Parietal lobe (tissue), 2 donors: ENCODE measurements around a stretch of chr12.

DNA sequence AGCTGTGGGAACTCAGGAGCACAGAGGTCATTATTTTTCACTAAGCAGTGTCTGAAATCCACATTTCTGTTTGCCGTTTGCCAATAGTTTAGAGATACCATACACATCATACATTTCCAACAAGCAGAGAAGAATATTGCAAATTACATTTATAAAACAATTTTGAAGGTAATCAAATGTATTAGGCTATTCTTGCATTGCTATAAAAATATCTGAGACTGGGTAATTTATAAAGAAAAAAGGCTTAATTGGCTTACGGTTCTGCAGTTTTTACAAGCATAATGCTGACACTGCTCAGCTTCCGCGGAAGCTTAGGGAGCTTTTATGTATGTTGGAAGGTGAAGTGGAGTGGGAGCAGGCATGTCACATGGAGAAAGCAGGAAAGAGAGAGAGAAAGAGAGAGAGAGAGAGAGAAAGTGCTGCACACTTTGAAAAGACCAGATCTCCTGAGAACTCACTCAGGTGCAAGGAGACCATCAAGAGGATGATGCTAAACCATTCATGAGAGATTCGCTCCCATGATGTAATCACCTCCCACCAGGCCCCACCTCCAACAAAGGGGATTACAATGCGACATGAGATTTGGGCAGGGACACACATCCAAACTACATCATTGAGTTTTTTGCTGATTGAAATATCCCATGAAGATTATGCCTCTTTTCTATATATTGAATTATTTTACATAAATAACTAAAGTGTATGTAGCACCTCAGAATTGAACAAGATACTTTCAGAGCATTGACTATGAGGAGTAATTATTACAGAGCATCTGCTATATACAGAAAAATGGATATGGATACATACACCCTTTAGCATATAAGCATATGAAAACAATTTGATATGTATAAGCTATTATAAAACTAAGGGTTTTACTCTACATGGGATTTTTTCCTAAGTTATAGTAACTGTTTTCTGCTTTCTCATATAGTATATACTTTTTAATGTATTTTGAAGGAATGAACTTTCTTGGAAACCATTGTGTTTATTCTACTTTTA is 8.9 kb downstream of the CD69 start:
- RAMPAGE, long total RNA = no peak

DNA sequence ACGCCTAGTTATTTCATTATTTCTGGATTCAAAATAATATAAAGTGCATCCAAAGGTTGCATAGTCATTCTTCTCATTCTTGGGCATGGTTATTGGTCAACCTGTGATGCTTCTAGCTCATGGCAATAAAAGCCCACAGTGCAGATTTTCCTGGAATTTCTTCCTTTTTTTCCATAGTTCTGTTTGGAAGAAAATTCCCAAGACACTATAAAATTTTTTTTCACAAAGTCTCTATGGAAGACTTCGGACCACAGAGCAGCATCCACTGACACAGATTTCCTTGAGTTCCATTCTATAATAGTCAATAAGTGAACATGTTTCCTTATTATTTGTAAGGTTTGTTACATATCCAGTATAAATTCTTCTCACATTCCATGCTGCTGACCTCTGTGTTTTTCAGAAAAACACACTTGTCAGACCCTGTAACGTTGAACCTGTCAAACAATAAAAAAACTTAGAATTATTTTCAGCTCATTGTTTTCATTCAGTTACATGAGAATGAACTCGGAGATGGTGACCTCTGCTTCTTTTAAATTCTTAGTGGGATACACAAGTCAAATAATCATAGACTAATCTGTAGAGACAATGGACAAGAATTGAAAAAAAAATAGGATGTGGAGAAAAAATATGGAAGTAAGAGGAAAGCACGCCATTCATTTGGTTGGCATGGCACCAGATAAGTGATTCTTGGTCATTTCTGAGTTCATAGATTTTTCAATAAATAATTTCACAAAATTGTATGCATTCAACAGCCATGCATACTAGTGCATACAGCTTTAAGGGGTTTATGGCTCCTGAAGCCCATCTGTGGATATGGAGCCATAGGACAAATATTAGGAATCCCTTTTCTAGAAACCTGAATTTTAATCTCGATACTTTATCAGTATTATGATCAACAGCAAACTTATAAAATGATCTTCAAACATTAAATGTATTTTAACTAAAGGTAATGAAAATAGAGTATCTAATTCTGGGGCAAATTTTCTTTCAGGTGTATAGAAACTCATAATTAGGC is 7.2 kb downstream of the CD69 start:
- RAMPAGE, long total RNA = no peak

- RAMPAGE, long total RNA = no peak
These were observed 1.3 kb upstream of the CLEC2B start for GRCh38 chr12:9870432-9870864.

- RAMPAGE, long total RNA = no peak
These were observed 21.4 kb downstream of the CLEC2A start for GRCh38 chr12:9910752-9911106.

- RAMPAGE, long total RNA = no peak
These were observed 19.0 kb upstream of the CLEC2A start for GRCh38 chr12:9951249-9951448.

GRCh38 chr12:10189780-10190146 is 10.9 kb downstream of the TMEM52B start:
- RAMPAGE, long total RNA = no peak

GRCh38 chr12:10213140-10214202 is 794 bp downstream of the GABARAPL1 start:
- RAMPAGE, long total RNA = no peak

GRCh38 chr12:10391704-10392077 is 1.9 kb upstream of the KLRK1 start:
- RAMPAGE, long total RNA = no peak

DNA sequence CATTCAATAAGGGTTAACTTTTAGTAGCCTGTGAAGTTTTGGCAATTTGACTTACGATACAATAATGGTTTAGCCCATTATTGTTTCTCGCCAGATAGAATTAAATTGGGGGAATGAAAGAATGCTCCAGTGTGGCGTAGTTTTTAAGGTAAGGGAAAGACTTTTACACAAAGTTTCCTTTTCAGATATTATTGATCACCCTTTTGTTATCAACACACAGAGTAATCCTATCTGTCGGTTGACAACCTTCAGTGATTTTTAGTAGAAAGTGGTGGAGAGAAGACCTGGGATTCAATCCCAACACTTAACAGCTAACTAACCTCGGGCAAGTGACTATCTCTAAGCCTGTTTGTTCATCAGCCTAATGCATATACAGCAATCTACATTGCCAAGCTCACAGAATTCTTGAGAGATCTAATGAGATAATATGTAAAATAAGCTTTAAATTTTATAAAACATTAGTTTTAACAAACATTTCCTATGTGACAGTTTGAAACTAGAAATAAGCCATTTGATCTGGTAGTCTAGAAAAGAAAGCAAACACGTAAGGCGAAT is 845 bp upstream of the MAGOHB start:
- RAMPAGE, long total RNA = no peak

DNA sequence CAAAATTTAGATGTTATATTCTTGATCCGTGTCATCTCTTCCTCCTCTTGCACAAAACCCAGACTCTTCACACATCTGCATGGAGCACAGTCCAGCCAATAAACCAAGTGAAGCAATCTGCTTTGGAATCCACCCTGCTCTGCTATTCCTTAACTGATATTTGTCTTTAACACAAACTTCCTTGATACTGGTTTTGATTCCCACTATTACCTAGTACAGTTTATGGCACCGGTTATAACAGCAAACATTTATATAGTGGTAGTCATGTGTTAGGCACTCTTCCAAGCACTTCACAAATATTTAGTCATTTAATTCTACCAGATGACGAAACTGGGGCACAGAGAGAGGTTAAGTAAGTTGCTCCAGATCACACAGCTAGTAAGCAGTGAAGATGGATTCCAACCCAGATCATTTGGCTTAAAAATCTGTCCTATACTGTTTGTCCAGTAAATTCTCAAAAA is 12.5 kb downstream of the STYK1 start:
- RAMPAGE, long total RNA = no peak

DNA sequence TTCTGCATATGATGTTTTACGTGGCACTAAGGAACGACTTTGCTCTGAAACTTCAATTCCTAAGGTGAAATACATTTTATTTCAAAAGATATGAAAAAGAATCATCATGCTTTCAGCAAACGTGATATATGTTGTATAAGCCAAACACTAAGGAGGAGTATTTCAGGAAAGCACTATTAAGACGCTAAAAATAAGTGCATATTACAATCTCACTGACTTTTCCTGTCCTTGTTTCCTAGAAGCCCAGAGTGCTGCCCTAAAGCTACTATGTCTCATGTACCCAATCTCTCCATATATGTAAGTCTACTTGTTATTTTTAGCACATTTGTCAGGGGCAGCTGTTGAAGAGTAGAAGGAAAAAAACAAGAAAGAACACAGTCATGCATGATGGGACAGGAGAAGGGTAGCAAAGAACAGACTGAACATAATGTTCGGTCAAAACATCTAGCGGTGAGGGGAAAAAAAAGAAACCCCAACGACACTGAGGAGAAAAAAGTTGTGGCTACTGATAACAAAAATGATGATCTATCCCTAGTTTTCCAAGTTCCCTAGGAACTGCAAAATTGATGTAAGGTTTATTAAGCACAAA is 14.3 kb downstream of the YBX3 start:
- RAMPAGE, long total RNA = no peak

- RAMPAGE, long total RNA = no peak
These were observed 5.6 kb upstream of the SMIM10L1 start for GRCh38 chr12:11165044-11166069.

DNA sequence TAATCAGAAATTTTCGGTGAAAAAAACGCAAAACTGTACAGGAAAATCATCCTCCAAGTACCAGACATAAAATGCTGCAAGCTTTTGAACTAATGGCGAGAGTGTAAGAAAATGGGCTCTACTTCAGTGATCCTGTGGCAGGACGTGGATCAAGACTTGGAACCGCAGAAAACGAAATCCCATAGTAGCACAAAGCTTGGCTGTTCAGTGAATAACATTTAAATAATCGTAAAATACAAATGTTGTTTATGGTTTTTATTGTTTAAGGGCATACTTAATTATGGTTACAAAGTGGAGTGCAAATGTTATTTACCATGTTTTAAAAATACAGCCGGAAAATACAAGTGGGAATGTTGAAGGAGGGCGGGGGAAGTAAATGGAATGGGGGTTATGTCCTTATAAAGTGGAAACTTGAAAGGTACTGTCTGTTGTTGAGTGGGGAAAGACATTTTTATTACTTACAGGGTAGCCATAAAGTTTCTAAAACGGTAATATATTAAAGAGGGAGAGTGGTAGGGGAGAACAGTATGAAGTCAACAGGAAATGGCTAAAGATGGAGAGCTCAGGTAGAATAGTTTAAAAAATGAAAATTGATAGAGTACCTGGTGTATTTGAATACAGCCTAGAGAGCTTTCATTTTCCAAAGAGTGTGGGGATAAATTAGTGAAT is 1.2 kb downstream of the SMIM10L1 start:
- RAMPAGE, long total RNA = no peak

GRCh38 chr12:11546146-11546596 is 103.3 kb upstream of the ETV6 start:
- RAMPAGE, long total RNA = no peak

- RAMPAGE, long total RNA = no peak
These were observed 26.2 kb upstream of the ETV6 start for GRCh38 chr12:11623169-11623696.

DNA sequence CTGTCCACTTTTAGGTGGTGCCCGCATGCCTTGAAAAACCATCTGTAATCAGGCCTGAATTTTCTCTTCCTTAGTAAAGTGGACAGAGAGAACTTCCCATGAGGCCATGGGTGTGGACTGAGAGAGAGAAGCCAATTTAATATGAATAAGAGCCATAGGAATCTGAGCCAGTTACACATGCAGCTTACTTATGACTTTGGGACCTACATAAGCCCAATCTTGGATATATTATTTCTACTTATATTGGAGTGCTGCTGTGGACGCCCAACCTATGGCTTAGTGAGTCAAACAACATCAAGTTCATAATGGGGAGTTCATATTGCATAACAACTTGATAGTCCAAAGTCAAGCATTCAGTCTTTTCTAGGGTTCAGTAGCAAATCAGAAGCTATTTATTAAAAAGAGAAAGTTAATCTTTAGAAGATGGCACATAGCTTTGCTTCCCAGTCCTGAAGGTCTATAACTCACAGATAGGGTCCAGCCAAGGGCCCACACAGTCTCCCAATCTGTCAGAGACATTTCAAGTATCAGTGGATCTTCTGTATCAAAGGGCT is 11.0 kb upstream of the ETV6 start:
- RAMPAGE, long total RNA = no peak

DNA sequence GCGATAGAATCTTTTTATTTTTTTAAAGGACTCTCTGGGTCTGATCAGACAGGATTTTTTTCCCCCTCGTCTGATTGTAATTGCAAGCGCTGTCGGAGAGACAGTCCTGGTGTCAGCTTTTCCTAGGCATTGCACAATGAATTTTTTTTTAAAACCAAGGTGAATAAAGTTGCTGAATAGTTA is 1.0 kb downstream of the ETV6 start:
- RAMPAGE, long total RNA = no peak

- RAMPAGE, long total RNA = no peak
These were observed 3.9 kb downstream of the ETV6 start for GRCh38 chr12:11653177-11654058.

- RAMPAGE, long total RNA = no peak
These were observed 62.1 kb downstream of the ETV6 start for GRCh38 chr12:11711434-11712201.

DNA sequence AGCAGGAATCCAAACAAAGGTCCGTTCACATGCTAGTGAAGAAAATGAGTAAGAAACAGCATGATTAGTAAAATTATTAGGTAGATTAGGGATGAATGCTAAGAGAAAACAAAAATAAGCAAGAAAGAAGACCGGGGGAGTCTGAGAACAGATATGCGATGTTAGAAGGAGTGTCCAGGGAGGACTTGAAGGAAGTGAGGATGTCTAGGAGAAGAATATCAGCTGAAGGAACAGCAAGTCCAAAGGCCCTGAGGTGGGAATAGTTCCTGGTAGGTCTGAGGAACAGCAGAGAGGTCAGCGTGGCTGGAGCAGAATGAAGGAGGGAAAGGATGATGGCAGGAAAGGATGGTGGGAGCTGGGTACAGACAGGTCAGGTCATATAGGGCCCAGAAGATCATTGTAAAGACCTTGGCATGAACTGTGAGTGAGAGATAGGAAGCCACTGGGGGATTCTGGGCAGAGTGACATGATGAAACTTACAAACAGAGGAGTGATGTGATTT is 170.9 kb downstream of the ETV6 start:
- RAMPAGE, long total RNA = no peak